Subcutaneous preadipocyte (primary cell): ENCODE data around the gene SPDYE12.

- CAGE, long polyA plus RNA, result no peak
Observed at GRCh38 chr7:73833229-73834135, 2.7 kb downstream of the CLDN4 start.

DNA sequence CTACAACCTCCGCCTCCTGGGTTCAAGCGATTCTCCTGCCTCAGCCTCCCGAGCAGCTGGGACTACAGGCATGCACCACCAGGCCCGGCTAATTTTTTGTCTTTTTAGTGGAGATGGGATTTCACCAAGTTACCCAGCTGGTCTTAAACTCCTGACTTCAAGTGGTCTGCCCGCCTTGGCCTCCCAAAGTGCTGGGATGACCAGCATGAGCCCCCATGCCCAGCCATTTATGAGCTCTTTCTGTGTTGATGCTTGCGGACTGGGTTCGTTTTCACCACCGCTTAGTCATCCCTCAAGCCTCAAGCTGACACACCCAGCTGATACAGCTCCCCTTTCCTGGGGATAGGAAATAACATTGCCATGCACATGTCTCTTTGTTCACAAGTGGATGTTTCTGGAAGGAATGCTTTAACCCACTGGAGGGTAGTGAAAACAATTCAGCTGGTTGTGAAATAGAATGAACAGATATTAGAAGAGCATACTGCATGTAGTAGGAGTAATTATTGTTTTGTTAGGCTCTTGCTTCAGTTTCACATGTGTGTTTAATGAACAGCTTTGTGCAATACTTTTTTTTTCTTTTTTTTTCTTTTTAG, 8.4 kb upstream of the METTL27 start:
- CAGE, long polyA plus RNA, result no peak

DNA sequence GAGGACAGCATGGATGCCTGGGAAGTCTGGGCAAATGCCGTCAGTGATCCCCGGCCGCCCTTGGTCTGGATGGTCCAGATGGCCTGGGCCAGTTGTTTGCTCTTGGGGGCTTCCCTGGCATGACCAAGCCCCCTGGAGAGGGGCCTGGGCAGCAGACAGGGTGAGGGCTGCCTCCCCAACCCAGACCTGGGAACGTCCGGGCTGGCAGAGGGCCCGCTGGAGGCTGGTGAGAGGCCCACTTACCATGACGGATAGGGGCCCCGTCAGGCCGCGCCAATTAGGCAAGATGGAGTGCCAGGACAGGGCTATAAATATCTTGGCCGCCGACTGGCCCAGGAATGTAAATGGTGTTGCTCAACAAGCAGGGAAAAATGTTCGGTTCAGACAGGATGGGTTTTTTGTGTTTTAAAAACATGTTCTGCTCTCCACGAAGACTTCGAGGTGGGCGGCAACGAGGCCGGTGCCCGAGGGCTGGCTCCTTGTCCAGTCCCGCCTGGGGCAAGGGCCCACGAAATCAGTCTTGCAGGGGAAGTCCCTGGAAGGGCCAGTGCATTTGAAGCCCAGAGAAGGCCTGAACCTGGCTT, 35.9 kb upstream of the ELN start:
- CAGE, long polyA plus RNA, result no peak

DNA sequence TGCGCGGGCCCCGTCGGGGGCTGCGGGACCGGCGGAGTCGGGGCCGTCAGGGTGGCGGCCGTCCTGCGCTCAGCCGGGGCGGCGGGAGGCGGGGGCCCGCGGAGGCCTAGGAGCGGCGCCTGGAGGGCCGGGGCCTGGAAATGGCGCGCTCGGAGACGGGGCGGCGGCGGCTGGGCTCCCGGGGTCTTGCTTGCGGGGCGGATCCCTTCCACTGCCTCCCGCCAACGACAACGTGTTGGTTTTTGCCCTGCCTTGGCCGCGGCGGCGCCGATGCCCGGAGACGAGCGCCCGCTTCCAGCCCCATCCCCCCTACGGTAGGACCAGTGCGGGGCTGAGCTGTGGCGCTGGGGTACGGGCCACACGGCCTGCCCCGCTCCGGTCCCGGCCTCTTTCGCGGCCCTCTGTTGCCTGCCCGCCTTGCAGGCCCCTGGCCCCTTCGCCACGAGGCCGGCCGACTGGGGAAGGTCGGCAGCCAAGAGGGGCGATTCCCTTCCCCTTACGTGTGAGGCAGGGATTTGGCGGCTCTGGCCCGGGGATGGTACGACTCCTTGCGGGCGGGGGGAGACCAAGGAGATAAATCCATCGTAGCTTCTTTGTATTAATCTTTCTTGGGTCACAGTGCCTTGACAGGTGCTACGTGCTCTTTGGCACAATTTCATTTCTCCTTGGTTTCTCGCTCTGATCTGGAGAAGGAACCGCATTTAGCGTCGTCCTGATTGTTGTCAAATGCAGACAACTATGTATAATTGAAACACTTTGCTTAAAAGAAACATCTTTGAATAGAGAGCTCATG, 495 bp downstream of the EIF4H start:
- CAGE, long polyA plus RNA, result no peak

DNA sequence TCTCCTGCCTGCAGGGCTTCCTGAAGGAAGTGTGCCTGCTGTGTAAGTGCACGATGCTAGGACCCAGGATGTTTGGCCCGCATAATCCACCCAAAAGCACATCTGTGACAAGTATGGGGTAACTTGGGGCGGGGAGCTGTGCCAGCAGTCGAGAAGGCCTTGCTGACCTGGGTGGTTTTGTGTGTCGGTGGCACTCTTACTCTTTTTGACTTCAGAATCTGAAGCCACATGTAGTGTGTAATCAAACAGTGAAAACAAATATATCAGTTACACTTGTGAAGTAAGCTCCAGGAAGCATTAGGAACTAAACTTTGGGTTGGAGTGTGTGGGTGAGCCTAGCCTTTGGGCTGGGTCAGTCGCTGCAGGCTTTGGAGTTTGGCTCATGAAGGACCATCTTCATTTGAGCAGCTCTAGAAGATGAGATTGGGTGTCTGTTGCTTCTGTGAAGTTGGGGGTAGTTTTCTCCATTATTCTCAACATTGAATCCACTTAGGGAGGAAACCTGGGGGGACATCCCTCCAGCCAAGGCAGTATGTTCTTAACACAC, 14.3 kb downstream of the EIF4H start:
- CAGE, long polyA plus RNA, result no peak

GRCh38 chr7:74219591-74220575, 10.1 kb downstream of the LAT2 start:
- CAGE, long polyA plus RNA, result no peak

- CAGE, long polyA plus RNA, result no peak
Observed at GRCh38 chr7:74220576-74221312, 10.9 kb downstream of the LAT2 start.

GRCh38 chr7:74231162-74231788, 21.5 kb downstream of the LAT2 start:
- CAGE, long polyA plus RNA, result no peak

- CAGE, long polyA plus RNA, result no peak
Observed at GRCh38 chr7:74365023-74365664, 75.9 kb downstream of the CLIP2 start.

GRCh38 chr7:74515278-74515707, 61.6 kb downstream of the GTF2IRD1 start:
- CAGE, long polyA plus RNA, result no peak

GRCh38 chr7:74589698-74590243, 67.7 kb upstream of the GTF2I start:
- CAGE, long polyA plus RNA, result no peak

- CAGE, long polyA plus RNA, result no peak
Observed at GRCh38 chr7:74658263-74658766, 797 bp downstream of the GTF2I start.

DNA sequence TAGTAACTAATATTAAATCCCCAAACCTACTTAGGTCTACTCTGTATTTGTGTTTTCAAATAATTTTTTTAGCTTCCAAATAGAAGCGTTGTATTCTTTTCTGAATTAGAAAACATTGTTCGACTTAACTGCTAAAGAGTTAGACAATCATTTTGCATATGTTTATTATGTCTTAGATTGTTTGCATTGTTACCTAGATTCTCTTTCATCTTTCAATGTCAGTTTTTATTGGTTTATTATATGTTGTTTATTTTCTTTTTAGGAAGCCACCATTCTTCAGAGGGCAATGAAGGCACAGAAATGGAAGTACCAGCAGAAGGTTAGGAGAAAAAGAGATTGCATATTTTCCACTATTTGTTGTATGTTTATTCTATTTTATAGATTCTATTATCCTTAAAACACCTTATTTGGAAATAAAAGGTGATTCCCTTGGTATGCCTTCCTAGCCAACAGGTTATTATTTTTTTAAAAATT, 57.1 kb upstream of the NCF1 start:
- CAGE, long polyA plus RNA, result no peak

GRCh38 chr7:74728655-74729156, 45.1 kb upstream of the NCF1 start:
- CAGE, long polyA plus RNA, result no peak

- CAGE, long polyA plus RNA, result no peak
Observed at GRCh38 chr7:74914952-74915402, at the start of gene SPDYE12. Gene SPDYE12 (minus strand): TSS chr7:74915078.

- CAGE, long polyA plus RNA, result no peak
Observed at GRCh38 chr7:75025899-75026644, 47.5 kb downstream of the RCC1L start.

DNA sequence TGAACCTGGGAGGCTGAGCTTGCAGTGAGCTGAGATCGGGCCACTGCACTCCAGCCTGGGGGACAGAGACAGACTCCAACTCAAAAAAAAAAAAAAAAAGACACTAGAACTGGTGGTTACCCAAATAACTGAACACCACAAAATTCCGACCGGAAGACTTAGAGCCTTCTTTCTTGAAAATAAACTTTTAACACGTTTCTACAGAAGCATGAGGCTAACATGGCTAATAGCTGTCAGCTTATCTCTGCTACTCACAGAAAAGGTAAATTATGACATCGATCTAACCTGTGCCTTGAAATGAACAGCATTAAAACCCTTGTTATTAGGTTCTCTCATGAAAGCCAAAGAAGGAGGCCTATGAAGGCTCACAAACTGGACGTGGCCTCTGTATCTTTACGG, 45.1 kb downstream of the TRIM73 start:
- CAGE, long polyA plus RNA, result no peak

- CAGE, long polyA plus RNA, result no peak
Observed at GRCh38 chr7:75542705-75543148, 50.6 kb downstream of the SPDYE5 start.

GRCh38 chr7:75544459-75545355, 52.6 kb downstream of the SPDYE5 start:
- CAGE, long polyA plus RNA, result no peak

GRCh38 chr7:75891792-75892133, 12.9 kb downstream of the RHBDD2 start:
- CAGE, long polyA plus RNA, result no peak